T-cell (primary cell): ENCODE results near the genes RDH13, HSPBP1, BRSK1 and TMEM150B.

GRCh38 chr19:54419684-54420804, 4.8 kb downstream of the TTYH1 start:
- PRO-cap, 7 experiments, result no peak in any of the 7 experiments

GRCh38 chr19:54462350-54462591, 1.3 kb downstream of the LENG9 start:
- PRO-cap, 7 experiments, result no peak in any of the 7 experiments

GRCh38 chr19:54660331-54660630, 2.5 kb upstream of the LILRB4 start:
- PRO-cap, 7 experiments, result no peak in any of the 7 experiments

- PRO-cap, 7 experiments, result no peak in any of the 7 experiments
Measured at GRCh38 chr19:54667405-54668210, 4.8 kb downstream of the LILRB4 start.

DNA sequence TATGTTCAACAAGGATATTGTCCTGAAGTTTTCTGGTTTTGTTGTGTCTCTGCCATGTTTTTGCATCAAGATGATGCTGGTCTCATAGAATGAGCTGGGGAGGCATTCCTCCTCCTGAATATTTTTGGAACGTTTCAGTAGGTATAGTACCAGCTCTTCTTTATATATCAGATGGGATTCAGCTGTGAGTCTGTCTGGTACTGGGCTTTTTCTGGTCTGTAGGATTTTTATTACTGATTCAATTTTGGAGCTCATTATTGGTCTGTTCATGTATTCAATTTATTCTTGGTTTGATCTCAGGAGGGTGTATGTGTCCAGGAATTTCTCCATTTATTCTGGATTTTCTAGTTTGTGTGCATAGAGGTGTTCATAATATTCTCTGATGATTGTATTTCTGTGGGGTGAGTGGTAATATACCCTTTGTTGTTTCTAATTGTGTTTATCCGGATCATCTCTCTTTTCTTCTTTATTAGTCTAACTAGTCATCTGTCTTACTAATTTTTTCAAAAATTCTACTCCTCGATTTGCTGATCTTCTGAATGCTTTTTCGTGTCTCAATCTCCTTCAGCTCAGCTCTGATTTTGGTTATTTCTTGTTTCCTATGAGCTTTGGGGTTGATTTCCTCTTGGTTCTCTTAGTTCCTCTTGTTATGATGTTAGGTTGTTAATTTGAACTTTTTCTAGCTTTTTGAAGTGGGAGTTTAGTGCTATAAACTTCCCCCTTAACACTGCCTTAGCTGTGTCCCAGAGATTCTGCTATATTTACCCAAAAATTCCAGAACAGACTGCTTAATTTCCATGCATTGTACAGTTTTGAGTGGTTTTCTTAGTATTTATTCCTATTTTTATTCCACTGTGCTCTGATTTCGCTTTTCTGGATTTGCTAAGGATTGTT, 3.2 kb downstream of the FCAR start:
- PRO-cap, 7 experiments, result no peak in any of the 7 experiments

DNA sequence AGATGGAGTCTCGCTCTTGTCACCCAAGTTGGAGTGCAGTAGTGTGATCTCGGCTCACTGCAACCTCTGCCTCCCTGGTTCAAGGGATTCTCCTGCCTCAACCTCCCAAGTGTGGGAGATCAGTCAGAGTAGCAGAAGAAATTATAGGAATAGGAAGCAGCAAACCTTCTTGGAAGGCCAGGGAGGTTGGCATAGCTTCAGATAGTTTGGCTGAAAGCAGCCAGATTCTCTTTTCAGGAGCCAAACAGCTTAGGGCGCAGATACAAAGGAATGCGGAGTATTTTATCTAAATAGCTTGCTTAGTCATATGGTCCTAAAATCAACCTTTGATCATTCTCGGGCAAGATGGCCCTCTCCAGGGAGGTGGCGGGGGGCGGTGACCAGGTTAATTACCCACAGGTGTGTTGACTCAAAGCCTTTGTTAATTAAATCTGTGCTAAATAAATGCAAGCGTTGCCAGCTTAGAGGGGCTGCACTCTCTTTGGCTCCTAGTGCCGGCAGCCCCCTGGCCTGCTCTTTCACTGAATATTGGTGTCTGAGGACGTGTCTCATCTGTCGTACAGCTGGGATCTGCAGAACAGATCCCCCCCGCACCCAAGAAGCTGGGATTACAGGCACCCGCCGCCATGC, 12.5 kb upstream of the NCR1 start:
- PRO-cap, 7 experiments, result no peak in any of the 7 experiments

- PRO-cap, 7 experiments, result no peak in any of the 7 experiments
Measured at GRCh38 chr19:55010219-55010983, 27.7 kb downstream of the GP6 start.

- PRO-cap, 7 experiments, result no peak in any of the 7 experiments
Measured at GRCh38 chr19:55041326-55042649, 3.7 kb upstream of the GP6 start.

- PRO-cap, 7 experiments, result peak in 7 of 7 experiments; most common plus-strand start chr19:55063356 (in 2); most common minus-strand start chr19:55063119 (in 3)
Measured at GRCh38 chr19:55062900-55063488, at the start of gene RDH13. TSS of gene RDH13 (minus strand) at chr19:55063148.

- PRO-cap, 7 experiments, result no peak in any of the 7 experiments
Measured at GRCh38 chr19:55082305-55082801, 6.7 kb downstream of the EPS8L1 start.

GRCh38 chr19:55088560-55089120, 13.0 kb downstream of the EPS8L1 start:
- PRO-cap, 7 experiments, result no peak in any of the 7 experiments

GRCh38 chr19:55096647-55097336, 20.6 kb downstream of the PPP1R12C start:
- PRO-cap, 7 experiments, result no peak in any of the 7 experiments

GRCh38 chr19:55118264-55119291, 1.1 kb upstream of the PPP1R12C start:
- PRO-cap, 7 experiments, result no peak in any of the 7 experiments

GRCh38 chr19:55146789-55147406, 2.1 kb downstream of the TNNT1 start:
- PRO-cap, 7 experiments, result no peak in any of the 7 experiments

DNA sequence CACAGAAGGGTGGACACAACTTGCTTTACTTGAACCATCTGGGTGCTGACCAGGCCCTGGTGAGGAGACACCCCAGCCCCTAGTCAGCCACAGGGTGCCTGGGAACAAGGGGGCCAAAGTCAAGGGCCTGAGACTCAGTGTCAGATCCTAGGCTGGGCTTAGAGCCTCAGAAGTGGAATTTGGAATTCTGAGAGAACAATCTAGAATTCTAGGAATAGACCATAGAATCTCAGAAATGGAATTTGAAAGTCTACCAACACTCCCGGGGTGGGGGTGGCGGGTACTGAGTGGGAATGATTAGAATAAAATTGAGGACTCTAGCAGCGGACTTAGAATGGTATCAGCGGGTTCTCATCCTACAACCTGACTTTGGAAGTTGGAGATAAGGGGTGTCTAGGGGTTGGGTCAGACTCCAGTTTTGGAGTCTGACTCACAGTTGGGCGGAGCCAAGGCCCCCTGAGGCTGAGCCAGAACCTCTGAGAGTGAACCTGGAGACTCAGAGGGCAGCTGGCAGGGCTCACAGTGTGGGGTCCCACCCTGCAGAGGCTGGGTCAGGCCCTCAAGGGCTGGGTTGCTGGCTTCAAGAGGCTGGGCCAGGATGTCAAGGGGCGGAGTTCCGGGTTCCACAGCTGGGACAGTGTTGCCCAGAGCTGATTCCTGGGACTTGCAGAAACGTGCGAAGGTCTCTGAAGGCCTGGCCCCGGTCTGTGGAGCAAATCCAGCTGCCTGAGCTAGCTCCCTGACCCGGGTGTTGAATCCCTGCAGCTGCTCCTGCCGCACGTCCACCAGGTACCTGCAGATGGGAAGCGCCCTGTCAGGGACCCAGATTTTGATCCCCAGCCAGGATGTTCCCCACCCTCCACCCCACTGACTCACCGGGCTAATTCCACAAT, 1.4 kb upstream of the TNNI3 start:
- PRO-cap, 7 experiments, result no peak in any of the 7 experiments

- PRO-cap, 7 experiments, result no peak in any of the 7 experiments
Measured at GRCh38 chr19:55245972-55246222, 12.9 kb downstream of the PPP6R1 start.

DNA sequence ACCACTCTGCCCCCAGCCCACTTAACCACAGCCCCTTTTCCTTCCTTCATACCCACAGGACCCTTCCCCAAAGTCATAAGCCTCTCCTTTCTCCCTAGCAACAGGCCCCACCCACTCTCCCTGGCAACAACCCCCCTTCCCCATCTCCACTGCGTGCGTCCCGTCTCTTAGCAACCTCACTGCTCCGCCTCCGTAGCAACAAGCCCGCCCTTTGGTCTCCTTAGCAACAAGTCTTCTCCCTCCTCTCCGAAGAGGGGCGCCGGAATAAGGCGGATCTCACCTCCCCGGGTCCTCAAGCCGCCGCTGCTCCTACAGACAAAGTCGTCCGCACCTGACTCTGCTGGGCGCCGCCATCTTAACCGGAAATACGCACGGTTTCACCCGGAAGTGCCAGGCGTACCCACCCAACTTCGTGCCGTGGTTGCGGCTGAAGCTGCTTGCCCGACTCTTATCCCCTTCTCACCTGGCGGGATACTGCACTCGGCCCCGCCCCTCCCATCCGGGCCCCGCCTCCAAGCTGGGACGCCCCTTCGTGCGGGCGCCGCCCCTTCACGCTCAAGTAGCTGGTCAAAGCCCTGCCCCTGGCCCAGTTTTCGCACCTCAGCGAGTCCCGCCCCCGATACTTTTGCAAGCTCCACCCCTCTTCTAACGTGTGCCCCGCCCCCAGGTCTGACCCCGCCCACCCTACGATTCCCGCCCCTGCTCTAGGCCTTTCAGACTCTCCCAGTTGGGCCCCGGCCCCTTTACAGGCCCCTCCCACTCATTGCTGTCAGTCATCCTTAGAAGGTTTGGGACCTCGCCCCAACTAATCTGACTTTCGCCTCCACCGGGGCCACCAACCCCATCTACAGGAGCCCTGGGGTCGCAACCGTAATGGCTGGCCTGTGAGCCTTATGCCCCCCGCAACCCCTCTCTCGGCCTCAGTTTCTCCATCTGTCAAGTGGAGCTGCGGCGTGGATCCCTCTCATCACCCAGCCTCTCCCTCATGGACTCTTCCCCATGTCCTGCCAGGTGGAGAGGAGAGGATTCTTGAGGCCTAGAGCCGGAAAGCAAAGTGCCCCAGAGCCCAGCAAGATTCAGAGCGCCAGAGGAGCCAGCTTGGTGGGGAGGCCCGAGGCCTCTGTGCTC, at the start of gene HSPBP1:
HSPBP1 (minus strand) TSS at position 356 of the 1,128 bp plus-strand sequence.
- PRO-cap, 7 experiments, result peak in 7 of 7 experiments; most common plus-strand start position 407 of the sequence (in 3); most common minus-strand start position 357 of the sequence (in 7)

- PRO-cap, 7 experiments, result peak in 3 of 7 experiments; most common plus-strand start chr19:55284133 (in 3)
Measured at GRCh38 chr19:55283576-55284303, at the start of gene BRSK1. TSS of gene BRSK1 (plus strand) at chr19:55283997.

DNA sequence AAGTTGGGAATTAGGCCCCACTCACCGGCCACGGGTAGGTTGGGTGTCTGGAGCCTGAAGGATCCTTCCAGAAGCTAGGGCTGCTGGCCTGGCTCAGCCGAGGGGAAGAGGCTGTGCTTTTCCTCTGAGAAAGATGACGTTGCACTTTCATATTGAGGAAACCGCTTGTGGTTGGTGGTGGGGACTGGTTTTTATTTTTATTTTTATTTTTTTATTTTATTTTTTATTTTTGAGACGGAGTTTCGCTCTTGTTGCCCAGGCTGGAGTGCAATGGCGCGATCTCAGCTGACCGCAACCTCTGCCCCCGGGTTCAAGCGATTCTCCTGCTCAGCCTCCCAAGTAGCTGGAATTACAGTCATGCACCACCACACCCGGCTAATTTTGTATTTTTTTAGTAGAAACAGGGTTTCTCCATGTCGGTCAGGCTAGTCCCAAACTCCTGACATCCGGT, at the start of gene TMEM150B:
TMEM150B (minus strand) TSS at position 95 of the 451 bp plus-strand sequence.
- PRO-cap, 7 experiments, result no peak in any of the 7 experiments

- PRO-cap, 7 experiments, result no peak in any of the 7 experiments
Measured at GRCh38 chr19:55340569-55341666, 1.2 kb downstream of the KMT5C start.